ENCODE results near the genes PDE4B and IL12RB2.

GRCh38 chr1:64839494-64840054 lies 94.7 kb downstream of the RAVER2 start:
- PRO-cap: no peak
- RAMPAGE, long total RNA, 2 experiments: start-site peak on the minus strand in 1 of 2 experiments, at chr1:64839733-64839813 at its widest, 15 reads per replicate

- PRO-cap: no peak
- RAMPAGE, long total RNA, 2 experiments: no peak in any of the 2 experiments
These were observed 100.6 kb downstream of the RAVER2 start for GRCh38 chr1:64845273-64846076.

GRCh38 chr1:64854343-64854996 lies 109.6 kb downstream of the RAVER2 start:
- PRO-cap: no peak
- RAMPAGE, long total RNA, 2 experiments: no peak in any of the 2 experiments

DNA sequence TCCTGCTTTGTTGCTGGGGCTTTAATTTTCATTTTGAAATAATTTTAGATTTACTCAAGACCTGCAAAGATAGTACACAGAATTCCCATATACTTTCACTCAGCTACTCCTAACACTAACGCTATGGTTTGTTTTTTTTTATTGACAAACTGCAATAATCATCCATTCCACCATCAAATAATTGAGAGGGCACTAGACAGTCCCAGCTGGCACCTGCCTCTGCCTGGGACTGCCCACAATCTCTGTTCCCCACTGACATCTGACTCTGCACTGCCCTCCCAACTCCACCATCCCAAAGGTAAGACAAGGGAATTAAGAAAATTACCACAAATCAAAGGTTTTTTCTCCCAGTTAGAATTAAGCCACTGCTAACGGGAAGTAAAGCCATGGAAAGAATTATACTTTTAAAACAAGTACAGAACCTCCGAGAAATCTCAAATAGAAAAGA lies 33.7 kb downstream of the JAK1 start:
- PRO-cap: no peak
- RAMPAGE, long total RNA, 2 experiments: no peak in any of the 2 experiments

GRCh38 chr1:64933066-64934248 lies 32.9 kb downstream of the JAK1 start:
- PRO-cap: no peak
- RAMPAGE, long total RNA, 2 experiments: start-site peak on the minus strand in 1 of 2 experiments, at chr1:64933414-64934241 at its widest, 10 reads per replicate

DNA sequence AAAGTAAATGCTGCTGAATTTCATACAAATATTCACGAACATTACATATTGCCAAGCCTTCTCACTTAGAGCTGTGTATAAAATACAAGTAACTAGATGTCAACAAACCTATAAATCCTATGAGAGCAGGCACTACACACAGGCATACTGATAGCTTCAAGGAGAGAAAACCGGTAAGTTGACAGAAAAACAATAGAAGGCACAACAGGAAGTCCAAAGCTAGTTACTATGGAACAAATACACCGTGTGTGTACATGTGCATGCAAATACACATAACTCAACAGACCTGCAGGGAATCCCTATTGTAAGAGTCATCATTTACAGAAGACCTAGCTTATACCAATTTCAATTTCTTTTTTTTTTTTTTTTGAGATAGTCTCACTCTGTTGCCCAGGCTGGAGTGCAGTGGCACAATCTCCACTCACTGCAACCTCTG lies 26.4 kb downstream of the JAK1 start:
- PRO-cap: no peak
- RAMPAGE, long total RNA, 2 experiments: no peak in any of the 2 experiments

DNA sequence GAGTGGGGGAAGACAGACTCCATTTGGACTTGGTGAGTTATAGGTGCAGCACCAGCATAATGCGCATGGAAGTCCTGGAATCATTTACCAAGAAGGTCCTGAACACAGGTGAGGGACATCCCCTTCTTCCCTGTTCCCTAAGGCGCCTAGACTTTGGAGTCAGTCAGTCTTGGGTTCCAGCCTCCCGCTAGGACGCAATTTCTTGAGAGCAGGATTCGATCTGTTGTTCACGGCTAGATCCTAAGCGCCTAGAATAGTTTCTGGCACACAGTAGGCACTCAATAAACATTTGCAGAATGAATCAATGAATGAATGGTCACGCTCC lies 1.1 kb upstream of the AK4 start:
- PRO-cap: no peak
- RAMPAGE, long total RNA, 2 experiments: no peak in any of the 2 experiments

GRCh38 chr1:65148509-65149853 lies 978 bp downstream of the AK4 start:
- PRO-cap: bidirectional peak, plus-strand start at chr1:65148669, minus-strand start at chr1:65148658
- RAMPAGE, long total RNA, 2 experiments: no peak in any of the 2 experiments

DNA sequence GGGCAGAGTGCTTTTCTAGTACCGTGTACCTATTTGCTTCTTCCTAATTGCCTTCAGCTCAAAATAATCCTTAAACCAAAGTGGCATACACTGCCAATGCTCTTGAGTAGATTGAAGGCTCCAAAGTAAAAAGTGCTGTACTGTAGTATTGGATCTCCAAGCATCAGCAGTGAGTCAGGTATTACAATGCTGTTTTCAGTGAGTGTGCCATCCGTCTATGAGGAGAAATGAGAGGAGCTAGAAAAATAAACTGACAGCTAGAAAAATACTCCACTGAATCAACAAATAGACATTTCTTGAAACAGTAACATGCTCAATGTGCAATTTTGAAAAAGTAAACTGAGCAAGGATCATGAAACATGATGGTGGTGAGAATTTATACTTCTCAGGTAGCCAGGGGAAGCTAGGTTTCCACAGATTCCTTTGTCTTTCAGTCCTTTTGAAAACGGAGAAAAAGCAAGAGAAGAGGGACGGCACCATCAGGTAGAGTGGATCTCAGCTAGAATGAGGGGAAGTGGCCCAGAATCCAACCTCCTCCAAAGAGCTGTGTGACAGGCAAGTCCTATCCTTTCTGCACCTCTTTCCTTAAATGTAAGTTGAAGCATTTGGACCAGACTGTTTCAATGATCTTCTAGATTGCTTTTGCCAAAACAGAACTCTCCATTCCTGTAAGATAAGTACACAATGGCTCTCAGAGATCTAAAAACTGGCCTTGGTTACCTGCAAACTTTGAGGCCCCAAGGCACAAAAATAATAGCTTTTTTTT lies 1.5 kb upstream of the LEPR start:
- PRO-cap: no peak
- RAMPAGE, long total RNA, 2 experiments: no peak in any of the 2 experiments

DNA sequence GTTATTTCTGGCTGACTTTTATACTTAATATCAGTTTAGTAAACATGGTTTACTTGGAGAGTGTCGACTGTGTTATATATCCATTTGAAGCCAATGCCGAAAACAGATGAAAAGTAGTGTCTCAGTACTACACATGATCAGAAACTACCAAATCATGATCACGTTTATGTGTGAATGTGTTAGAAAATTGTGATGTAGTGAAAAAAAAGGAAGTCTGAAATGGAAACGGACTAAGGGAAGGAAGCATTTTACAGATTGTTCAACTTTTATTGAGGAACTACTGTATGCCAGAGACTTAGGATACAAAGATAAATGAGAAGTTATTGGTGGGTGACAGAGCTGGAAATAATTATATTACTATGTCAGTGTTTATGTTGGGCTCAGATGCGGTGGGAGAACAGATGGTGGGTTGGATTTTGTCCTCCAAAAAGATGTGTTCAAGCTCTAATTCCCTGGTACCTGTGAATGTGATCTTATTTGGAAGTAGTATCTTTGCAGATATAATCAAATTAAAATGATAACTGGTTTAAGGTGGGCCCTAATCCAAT lies 1.3 kb downstream of the LEPR start:
- PRO-cap: no peak
- RAMPAGE, long total RNA, 2 experiments: no peak in any of the 2 experiments

DNA sequence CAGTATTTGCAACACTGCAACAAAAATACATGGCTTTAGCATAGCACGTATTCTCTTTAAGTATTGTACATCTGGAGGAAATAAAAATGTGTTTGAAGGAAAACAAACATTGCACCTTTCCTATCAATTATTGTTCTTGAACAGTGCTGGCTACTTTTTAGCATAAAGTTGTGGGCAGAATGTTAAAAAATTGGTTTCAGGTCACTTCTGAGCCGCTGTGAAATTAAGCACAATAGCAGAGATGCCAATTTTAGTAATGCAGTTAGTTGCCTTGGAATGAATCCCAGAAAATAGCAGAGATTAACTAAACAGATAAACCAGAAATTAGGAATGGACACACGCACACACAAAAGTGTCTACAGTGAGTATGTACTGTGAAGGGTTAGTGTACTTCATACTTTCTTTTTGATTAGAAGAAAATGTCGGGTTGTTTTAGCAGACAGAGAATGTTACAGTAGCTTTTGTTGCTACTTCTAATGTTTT lies 106.6 kb downstream of the LEPR start:
- PRO-cap: no peak
- RAMPAGE, long total RNA, 2 experiments: no peak in any of the 2 experiments

DNA sequence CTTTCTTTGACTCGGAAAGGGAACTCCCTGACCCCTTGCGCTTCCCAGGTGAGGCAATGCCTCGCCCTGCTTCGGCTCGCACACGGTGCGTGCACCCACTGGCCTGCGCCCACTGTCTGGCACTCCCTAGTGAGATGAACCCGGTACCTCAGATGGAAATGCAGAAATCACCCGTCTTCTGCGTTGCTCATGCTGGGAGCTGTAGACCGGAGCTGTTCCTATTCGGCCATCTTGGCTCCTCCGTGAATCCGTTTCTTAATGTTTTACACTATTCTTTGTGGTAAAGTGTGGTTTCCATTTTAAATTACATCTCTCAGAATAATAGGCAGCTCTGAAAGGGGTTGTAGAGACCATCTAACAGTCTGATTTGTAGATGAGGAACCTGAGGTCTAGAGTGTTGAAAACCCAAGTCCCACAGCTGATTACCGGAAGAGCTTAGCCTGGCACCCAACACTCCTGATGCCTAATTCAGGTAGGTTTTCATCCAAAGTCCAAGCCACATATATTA lies 143.9 kb downstream of the LEPR start:
- PRO-cap: no peak
- RAMPAGE, long total RNA, 2 experiments: no peak in any of the 2 experiments

GRCh38 chr1:65792645-65793863 lies at the start of gene PDE4B:
TSS of gene PDE4B (plus strand) at chr1:65792895.
- PRO-cap: unidirectional peak, plus-strand start at chr1:65792895
- RAMPAGE, long total RNA, 2 experiments: no peak in any of the 2 experiments

GRCh38 chr1:65812076-65812380 lies 19.3 kb downstream of the PDE4B start:
- PRO-cap: no peak
- RAMPAGE, long total RNA, 2 experiments: no peak in any of the 2 experiments

DNA sequence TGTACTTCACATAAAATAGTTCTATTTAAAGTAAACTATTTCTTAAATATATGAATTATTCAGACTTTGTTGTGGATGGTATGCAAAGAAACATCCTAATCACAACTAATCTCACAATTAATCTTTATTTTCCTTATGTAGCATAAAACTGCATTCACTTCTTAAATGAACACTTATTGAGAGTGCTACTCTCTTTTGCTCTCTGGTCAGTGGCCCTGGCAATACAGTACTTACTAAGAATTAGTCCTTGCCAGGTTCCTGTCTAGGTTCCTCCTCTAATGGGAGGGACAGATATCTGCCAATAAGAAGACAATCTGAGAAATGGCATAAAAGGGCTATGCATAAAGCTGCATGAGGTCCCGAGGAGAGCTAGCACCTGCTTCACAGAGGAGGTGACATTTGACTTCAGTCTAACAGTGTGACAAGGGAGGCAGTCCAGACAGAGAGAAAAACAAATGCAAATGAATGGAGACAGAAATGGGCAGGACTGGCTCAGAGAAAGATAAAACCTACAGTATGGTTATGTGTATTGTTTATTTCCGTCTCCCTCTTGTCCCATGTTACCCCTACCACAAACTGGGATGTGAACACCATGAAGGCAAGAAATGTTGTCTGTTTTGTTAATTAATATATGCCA lies 357.1 kb upstream of the SGIP1 start:
- PRO-cap: no peak
- RAMPAGE, long total RNA, 2 experiments: no peak in any of the 2 experiments

DNA sequence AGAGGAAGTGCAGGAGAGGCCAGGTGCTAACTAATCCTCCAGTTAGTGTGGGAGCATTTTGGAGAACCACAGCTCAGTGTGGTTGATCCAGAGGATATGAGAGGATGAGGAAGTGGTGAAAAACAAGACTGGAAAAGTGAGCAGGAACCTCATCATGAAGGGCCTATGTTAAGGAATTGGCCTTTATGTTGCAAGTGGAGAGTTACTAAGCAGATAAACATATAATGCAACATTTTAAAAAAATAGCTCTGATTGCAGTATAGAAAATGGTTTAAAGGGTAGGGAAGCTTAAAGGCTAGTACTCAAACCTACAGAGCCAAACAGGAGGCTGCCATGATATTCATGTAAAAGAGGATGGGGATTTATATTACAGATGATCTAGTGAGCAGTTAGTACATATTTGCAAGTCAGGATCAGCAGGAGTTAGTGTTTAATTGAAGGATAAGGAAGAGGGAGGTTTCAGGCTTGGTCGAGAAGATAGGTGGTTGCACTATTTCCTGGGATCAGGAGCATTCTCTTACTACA lies 282.2 kb upstream of the SGIP1 start:
- PRO-cap: no peak
- RAMPAGE, long total RNA, 2 experiments: no peak in any of the 2 experiments

DNA sequence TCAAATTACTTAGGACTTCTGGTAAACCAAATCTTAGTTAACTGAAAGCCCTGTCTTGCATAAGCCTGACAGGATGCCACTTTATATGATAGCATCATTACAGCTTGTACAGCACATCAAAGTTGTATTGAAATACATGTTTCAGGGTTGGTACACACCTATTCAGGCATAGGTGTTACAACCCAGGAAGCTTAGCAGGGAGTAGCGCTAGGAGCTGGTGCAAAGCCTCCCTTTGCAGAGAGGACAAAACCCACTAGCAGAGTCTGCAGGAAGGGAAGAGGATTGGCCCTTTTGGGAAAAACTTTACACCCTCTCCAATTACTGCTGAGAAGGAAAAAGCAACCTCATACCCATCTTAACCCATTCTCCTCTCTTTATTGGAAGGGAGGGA lies 258.8 kb upstream of the SGIP1 start:
- PRO-cap: no peak
- RAMPAGE, long total RNA, 2 experiments: no peak in any of the 2 experiments

DNA sequence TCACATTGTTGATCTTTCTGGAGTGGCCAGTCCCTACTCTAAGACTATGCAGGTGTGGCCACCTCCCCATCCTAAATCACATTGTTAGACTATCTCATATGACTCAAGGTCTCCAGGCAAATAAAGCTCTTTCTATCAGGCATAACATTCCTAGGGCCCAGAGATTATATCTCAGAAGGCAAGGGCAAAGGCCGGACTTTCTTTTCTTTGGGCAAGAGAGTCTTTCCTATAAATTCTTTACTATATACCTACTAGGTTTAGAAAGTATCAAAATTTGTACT lies 2.7 kb upstream of the C1orf141 start:
- PRO-cap: no peak
- RAMPAGE, long total RNA, 2 experiments: no peak in any of the 2 experiments

GRCh38 chr1:67272584-67272783 lies 35.2 kb upstream of the IL12RB2 start:
- PRO-cap: no peak
- RAMPAGE, long total RNA, 2 experiments: no peak in any of the 2 experiments

DNA sequence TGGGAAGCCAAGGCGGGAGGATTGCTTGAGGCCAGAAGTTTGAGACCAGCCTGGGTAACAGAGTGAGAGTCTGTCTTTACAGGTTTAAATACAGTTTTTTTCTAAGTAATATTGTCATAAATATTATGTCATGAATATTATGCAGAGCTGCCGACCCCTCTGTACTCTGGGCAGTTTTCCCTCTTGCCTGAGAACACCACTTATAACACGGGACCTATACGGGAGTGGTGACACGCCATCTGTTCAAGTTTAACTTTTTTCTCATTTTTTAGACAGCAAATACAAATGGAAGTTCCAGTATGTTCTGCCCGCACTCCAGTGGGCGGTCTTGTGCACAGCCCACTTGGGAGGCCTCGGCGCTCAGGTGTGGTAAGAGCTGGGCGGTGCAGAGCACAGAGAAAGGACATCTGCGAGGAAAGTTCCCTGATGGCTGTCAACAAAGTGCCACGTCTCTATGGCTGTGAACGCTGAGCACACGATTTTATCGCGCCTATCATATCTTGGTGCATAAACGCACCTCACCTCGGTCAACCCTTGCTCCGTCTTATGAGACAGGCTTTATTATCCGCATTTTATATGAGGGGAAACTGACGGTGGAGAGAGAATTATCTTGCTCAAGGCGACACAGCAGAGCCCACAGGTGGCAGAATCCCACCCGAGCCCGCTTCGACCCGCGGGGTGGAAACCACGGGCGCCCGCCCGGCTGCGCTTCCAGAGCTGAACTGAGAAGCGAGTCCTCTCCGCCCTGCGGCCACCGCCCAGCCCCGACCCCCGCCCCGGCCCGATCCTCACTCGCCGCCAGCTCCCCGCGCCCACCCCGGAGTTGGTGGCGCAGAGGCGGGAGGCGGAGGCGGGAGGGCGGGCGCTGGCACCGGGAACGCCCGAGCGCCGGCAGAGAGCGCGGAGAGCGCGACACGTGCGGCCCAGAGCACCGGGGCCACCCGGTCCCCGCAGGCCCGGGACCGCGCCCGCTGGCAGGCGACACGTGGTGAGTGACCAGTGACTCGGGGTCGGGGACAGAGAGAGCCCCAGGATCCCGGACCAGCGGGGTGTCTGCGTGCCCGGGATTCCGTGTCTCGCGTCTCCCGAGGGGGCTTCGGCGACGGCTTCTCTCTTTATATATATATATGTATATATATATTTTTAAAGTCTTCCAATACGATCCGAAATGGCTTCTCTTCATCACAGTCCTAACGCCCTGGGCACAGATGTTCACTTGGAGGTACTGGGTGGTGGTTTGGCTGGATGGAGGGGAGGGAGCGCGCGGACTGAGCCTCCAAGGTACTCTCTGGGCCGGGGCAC lies at the start of gene IL12RB2:
Gene IL12RB2, plus strand, starts transcription at position 894 of the 1,302 bp plus-strand sequence.
- PRO-cap: unidirectional peak, plus-strand start at position 372 of the sequence; unidirectional peak, plus-strand start at position 388 of the sequence; unidirectional peak, plus-strand start at position 416 of the sequence
- RAMPAGE, long total RNA, 2 experiments: start-site peak on the plus strand in 2 of 2 experiments, centred at positions 894 to 918 of the sequence, 24 to 25 reads per replicate